SK-MEL-5 (cell line): Measurements from ENCODE around the gene VAMP7.

GRCh38 chrX:154546595-154546730, 183 bp downstream of the G6PD start:
RAMPAGE:
- cytosol, long total RNA: no peak
- long total RNA: no peak
- nucleus, long total RNA: no peak

DNA sequence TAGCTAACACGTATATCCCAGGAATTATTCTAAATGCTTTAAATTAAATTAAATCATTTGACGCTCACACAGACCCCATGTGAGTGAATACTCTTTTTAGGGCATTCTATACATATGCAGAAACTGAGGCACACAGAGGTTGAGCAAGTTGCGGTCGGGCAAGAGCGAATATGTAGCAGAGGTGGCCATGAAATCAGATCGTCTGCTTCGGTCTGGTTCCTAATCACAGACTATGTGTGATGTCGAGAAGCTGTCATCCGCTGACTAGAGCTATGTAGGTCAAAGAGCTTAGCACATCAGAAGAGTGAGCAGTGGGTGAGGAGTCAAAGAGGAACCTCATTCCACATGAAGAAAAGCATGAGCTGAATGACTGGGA, 19.1 kb downstream of the GAB3 start:
RAMPAGE:
- cytosol, long total RNA: no peak
- long total RNA: no peak
- nucleus, long total RNA: no peak

RAMPAGE:
- cytosol, long total RNA: no peak
- long total RNA: no peak
- nucleus, long total RNA: no peak
These were observed 1.0 kb upstream of the DKC1 start for GRCh38 chrX:154761352-154762287.

DNA sequence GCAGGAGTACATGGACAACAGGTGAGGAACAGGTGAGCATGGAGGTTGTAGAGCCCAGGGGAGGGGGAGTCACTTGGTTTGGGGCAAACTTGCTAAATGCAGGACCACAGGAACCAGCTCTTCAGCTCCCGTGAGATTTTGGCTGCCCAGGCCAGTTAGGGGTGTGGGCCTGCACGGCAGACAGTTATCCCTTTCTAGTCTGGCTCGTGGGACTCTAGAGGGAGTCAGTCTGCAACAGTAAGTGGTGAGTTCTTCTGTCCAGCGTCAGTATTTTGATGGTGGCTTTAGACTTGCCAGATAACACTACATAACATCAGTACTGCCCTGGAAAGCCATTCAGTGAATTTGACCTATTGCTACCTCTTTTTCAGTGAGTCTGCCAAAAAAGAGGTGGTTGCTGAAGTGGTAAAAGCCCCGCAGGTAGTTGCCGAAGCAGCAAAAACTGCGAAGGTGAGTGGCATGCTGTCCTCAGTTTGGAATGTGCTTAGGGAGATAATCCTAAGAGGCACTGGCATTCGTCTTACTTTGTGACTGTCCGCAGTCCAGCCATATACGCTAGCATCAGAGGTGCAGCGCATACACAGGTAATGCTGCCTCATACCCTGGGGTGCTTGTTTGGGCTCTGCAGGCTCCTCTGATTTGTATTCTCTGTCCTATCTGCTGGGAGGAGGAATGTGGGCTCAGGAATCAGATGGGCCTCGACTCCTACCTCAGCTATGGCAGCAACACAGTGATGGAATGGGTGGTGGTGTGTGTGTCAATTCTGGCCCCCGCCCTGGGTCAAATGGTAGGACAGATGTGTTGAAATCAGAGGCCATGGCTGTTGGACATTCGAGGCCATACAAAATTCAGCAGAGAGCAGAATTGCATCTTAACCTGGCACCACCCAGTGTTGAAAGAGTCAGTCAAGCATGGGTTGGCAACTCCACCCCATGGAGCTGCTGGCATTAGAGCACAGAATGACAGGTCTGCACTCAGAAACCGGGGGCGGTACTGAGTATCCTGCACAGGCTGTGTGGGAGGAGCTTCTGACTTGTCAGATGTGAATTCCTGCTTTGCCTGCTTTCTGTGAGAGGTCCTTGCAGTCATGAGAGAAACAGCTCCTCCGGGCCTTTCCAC, 12.5 kb downstream of the DKC1 start:
RAMPAGE:
- cytosol, long total RNA: no peak
- long total RNA: no peak
- nucleus, long total RNA: no peak

GRCh38 chrX:154987886-154988304, 34.6 kb downstream of the F8 start:
RAMPAGE:
- cytosol, long total RNA: no peak
- long total RNA: no peak
- nucleus, long total RNA: no peak

DNA sequence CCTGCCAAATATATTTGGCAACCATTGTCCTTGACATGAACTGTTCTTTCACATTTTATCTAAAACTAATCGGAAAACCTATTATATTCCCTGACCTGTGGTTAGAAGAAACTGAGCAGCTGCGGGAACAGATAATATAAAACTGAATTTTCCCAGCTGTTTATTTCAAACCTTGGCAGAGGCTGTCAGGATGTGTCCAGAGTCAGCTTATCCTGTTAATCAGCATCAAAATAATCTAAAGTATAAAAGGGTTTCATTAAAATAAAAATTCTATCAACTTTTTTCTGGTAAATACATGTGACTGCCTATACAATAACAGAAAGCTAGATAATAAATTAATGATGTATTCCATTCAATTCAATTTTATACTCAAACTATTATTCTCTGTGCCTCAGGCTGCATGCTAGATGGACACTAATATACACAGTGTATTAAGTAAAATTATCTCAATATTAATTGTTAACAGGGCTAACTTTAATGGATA, 12.2 kb downstream of the F8 start:
RAMPAGE:
- cytosol, long total RNA: no peak
- long total RNA: no peak
- nucleus, long total RNA: no peak

DNA sequence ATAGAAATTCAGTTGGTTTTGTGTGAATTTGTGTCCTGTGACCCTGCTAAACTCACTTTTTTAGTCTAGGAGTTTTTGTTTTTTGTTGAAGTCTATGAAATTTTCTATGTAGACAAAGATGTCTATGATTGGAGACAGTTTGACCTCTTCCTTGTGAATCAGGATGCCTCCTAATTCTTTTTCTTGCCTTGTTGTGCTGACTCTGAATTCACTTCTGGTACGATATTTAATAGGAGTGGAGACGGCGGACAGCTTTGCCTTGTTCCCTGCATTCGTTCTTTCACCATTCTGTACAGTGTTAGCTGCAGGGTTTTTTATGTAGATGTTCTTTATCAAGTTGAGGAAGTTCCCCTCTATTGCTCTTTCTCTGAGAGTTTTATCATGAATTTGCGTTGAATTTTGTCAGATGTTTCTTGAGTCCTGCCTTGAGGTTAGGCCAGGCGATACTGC, 21.0 kb downstream of the CMC4 start:
RAMPAGE:
- cytosol, long total RNA: no peak
- long total RNA: no peak
- nucleus, long total RNA: no peak

GRCh38 chrX:155874726-155875258, 6.4 kb upstream of the VAMP7 start:
RAMPAGE:
- cytosol, long total RNA: no peak
- long total RNA: no peak
- nucleus, long total RNA: no peak

DNA sequence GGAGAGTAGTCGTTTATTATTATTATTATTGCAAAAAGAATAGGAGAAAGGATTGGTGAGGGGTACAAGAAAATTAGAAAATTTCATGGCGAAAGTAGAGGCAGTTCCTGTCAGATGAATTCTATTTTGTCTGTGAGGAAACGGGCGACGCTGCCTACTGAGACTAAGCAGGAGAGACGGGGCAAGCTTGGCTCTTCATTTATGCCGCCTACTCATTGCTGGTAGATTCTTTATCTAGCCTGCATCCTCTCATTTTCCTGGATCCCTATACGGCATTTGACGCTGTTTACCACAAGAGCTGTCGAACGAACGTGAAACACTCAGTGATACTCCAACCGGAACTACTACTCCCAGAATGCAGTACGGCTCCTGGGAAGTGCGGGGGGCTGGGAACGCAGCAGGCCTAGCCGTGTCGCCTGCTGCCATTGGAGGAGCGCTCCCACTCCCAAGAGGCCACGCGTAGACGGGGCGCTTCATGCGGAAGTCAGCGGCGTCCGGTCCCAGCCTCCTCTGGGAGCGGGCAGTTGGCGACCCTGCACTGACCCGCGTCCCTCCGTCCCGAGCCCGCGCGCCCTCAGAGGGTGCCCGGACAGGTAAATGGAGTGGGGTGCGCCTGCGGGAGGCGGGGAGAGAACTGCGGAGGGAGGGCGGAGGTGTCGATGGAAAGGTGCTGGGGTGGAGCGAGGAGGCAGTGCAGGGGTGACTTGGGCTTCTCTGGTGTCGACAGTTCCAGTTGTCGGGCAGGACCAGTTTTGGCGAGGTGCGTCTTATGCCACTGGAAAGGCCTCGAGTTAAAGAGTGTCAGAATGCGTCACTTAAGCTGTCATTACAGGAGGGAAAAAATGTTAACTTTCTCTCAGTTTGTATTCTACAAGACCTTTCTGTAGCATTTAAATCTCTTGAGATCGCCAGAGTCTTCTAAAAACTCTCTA, at the start of gene VAMP7:
TSS of gene VAMP7 (plus strand) at position 490 of the 932 bp plus-strand sequence.
RAMPAGE:
- cytosol, long total RNA: start-site peak on the plus strand centred at position 500 of the sequence, 28 bp wide, 710 and 364 reads in 2 replicates
- long total RNA: start-site peak on the plus strand centred at position 500 of the sequence, 28 bp wide, 445 and 46 reads in 2 replicates
- nucleus, long total RNA: start-site peak on the plus strand centred at position 486 of the sequence, 56 bp wide, 464 and 71 reads in 2 replicates